ENCODE measurements around a stretch of chr14.

- PRO-cap, result bidirectional peak, plus-strand start at chr14:51922934, minus-strand start at chr14:51922676
These were observed 62.4 kb downstream of the GNG2 start for GRCh38 chr14:51922365-51923597.

DNA sequence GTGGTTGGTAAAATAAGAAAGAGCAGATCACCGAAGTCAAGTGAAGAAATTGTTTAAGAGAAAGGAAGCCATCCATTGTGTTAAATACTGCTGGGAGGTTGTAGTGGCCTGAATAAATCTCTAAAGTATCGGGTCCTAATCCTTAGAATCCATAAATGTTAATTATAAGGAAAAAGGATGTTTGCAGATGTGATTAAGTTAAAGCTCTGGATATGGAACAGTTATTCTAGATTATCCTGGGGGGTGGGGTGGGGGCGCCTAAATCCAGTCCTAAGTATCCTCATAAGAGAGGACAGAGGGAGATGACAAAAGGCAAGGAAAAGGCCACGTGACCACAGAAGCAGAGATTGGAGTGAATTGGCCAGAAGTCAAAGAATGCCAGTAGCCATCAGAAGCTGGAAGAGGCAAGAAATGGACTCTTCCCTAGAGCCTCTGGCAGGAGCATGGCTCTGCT lies 56.7 kb upstream of the RTRAF start:
- PRO-cap, result no peak

- PRO-cap, result no peak
These were observed 27.9 kb upstream of the RTRAF start for GRCh38 chr14:51961359-51961870.

- PRO-cap, result unidirectional peak, plus-strand start at chr14:52313151
These were observed 1.3 kb upstream of the PTGER2 start for GRCh38 chr14:52312769-52313272.

- PRO-cap, result no peak
These were observed 52.7 kb downstream of the ERO1A start for GRCh38 chr14:52642291-52643330.

- PRO-cap, result no peak
These were observed 21.5 kb downstream of the GNPNAT1 start for GRCh38 chr14:52769926-52770325.

- PRO-cap, result unidirectional peak, minus-strand start at chr14:52951818
These were observed 703 bp upstream of the FERMT2 start for GRCh38 chr14:52951509-52951997.

- PRO-cap, result unidirectional peak, minus-strand start at chr14:53850826
These were observed 105.9 kb downstream of the BMP4 start for GRCh38 chr14:53850655-53851119.

DNA sequence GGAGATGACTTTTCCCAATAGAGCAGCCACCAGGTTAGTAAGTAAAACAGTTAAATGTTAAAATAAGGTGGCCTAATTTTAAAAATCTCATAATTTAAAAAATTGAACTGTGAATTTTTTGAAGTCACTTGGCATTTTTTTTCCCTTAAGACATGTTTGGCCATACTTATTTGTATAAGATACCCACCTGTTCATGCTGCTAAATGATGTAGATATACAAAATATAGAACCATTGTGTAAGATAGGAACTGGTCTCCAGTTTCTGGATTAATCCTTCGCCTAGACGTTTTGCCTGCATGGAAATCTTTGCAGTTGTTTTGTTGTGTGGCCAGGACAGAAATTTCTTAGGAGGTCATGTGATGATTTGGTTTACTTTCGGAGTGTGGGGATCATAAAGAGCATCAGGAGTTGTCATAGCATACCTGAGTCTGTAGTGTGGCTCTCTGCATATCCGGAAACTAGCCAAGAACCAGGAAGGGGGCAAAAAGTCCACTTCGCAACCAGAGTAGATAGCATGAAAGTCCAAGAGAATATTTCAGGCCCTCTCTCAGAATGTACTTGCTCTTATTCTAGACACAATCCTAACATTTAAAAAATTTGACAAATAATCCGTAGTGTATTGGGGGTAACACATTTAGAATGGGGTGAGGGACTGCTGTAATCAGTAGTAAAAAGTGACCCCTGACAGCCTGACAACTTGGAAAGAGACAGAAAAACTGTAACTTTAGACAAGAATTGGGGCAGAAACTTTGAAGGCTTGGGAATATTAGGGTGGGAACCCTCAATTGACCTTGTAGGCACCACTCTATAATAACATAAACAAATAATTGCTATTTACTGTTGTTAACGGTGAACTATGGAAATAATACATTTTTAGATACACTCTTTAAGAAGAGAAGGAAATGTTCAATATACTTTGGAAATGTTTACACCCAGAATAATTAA lies 3.2 kb downstream of the SAMD4A start:
- PRO-cap, result no peak

DNA sequence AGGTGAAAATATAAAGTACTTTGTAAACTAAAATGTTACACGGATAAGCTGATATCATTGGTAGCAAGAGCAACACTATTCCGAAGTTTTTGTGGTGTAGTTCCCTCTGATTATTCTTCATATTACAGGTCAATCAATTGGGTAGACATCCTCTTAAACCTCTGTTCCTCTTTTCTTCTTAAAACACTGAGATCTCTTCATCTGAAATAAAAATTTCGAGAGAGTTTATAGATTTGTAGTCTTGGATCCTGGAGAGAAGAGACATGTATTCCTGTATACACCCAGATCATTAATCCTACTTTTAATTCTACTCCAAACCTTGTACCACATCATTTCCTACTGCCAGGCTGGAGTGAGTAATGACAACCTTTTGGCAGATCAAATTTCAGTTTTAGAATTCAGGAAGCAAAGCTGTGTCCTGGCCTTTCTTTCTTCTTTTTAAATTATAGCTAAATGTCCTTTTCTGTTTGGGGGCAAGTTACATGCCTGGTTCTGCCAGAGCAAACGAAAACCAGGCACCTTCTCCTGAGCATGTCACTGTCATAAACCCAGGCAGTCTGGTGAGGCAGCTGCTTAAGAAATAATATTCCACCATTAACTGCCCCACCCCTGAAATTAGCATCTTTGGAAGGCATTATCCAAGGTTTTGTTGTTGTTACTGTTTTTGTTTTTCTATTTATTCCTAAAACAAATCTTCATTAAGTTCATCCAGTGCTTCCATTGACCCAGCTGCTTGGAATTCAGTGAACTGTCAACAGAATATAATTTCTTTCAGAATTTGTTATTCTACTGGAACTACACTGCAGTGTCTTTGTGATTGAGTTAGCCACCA lies 33.0 kb downstream of the SAMD4A start:
- PRO-cap, result no peak

GRCh38 chr14:54604157-54604617 lies 37.3 kb downstream of the SAMD4A start:
- PRO-cap, result no peak

- PRO-cap, result no peak
These were observed 82.1 kb downstream of the SAMD4A start for GRCh38 chr14:54648750-54649685.

GRCh38 chr14:54699246-54699637 lies 132.3 kb downstream of the SAMD4A start:
- PRO-cap, result no peak

GRCh38 chr14:54711692-54712322 lies 144.9 kb downstream of the SAMD4A start:
- PRO-cap, result no peak

GRCh38 chr14:54776098-54776774 lies 126.4 kb downstream of the GCH1 start:
- PRO-cap, result no peak

DNA sequence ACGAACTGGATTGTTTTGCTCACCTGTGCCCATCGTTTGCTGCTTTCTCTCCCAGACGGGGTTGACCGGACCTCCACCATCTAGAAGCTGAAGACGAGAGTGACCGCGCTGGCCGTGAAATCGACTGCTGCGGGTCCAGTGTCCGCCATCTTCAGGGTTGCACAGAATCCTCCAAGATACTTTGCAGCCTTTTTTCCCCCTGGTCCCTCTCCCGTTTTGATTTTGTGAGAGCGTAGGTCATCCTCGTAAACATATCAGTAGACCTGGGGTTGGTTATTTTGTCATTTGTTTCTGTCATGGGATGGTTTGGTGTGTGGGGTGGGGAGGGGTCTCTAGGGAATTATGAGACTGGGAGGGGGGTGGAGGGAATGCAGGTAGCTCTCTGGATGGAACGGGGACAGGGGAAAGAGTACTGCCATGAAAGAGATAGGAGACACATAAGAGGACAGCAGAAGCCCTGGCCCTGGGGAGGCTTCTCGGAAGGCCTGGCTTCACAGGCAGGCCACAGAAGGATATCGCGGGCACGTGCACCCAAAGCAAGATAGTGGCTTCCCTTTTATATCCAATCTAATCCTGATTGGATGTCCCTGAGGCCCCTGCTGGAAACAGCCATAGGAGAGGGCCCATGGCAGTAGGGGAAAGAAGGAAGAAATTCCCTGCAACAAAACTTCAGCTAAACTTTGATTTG lies 113.6 kb downstream of the GCH1 start:
- PRO-cap, result no peak

- PRO-cap, result no peak
These were observed 59.8 kb downstream of the GCH1 start for GRCh38 chr14:54842836-54843184.

DNA sequence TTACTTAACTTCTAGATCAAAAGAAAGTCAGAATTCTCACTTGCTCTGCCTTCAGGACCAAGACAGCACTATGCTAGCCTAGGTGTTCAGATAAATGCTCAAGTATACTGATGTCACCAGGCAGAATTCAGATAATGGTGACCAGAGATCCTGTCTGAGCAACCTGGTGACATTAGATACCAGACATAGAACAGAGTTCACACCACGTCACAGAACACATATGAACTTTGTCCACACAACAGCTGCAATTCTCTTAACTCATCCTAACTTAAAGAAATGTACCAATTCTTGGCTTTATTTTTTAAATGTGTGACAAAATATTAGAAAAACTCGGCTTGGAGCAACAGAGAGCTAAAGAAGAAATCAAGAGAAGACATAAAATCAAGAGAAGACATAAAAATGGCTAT lies 58.1 kb downstream of the GCH1 start:
- PRO-cap, result no peak

DNA sequence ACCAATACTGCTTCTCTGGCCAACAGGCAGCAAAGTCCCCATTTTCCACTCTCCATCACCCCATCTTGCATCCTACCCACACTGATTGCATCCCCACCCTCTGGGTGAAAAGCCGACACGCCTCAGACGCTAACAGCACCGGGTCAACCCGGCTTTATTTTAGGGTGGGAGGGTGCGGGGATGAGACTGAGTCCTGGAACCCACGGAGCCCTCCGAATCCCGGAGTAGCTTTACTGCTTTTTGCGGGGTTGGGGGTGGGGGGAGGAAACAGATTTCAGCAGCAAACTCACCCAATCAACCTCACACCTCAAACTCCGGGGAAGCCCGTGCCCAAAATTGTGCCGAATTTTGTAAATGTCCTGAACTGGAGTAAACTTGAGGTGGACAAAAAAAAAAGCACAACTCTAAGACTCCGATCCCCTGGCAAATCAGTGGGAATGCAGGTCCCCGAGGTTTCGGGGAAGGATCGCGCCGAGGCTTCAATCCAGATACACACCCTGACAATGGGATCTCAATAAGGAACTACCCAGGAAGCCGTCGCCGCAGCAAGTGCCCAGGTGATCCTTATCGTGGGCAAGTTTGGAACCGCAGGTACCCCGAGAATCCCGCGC lies 1.1 kb downstream of the GCH1 start:
- PRO-cap, result no peak

DNA sequence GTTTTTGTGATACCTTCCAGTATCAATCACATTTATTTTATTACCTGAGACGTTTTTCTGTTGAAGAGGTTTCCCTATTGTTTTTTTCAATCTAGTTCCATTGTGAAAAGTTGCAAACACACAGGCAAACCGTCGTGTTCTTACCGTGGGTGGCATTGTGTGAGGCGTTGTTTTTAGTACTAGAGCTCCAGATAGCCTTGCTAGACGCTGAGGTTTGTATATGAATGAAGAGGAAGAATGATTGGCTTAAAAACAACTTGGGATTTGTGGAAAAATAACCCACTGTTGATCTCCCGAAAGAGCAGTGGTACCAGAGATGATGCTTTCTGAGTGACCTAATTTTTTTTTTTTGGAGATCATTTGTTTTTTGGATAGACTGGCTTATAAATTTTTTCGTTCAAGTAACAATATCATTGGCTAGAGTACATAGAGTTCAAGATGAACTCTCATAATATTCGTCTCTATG lies 1.1 kb downstream of the SOCS4 start:
- PRO-cap, result no peak

All from bile duct (tissue), 1 donor.